Measurements from ENCODE around the gene ZKSCAN2.

DNA sequence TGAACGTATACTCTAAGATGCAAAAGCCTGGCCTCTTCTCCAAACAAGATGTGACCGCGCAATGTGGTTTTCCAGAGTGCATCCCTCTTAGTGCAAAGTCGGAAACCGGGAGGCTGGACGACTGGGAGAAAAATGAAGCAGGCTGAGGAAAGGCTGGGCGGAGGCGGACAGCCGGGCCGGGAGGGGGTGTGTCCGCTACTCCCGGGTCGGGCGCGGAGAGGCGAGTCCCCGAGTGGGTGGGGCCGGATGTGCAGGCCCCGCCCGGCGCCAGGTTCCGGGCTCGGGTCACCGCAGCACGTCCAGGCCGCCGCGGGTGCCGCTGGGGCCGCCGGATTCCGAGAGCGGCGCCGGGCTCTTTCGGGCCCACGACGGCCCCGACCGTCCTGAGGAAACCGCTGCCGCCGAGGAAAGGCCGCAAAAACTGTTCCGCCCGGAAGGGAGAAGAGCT lies 313 bp downstream of the ZKSCAN2 start:
- PRO-cap = bidirectional peak, plus-strand start at position 301 of the sequence, minus-strand start at position 385 of the sequence
- RAMPAGE, long total RNA = no peak
- RRBS = 1% methylated on average over 33 of the region's 46 CpGs

DNA sequence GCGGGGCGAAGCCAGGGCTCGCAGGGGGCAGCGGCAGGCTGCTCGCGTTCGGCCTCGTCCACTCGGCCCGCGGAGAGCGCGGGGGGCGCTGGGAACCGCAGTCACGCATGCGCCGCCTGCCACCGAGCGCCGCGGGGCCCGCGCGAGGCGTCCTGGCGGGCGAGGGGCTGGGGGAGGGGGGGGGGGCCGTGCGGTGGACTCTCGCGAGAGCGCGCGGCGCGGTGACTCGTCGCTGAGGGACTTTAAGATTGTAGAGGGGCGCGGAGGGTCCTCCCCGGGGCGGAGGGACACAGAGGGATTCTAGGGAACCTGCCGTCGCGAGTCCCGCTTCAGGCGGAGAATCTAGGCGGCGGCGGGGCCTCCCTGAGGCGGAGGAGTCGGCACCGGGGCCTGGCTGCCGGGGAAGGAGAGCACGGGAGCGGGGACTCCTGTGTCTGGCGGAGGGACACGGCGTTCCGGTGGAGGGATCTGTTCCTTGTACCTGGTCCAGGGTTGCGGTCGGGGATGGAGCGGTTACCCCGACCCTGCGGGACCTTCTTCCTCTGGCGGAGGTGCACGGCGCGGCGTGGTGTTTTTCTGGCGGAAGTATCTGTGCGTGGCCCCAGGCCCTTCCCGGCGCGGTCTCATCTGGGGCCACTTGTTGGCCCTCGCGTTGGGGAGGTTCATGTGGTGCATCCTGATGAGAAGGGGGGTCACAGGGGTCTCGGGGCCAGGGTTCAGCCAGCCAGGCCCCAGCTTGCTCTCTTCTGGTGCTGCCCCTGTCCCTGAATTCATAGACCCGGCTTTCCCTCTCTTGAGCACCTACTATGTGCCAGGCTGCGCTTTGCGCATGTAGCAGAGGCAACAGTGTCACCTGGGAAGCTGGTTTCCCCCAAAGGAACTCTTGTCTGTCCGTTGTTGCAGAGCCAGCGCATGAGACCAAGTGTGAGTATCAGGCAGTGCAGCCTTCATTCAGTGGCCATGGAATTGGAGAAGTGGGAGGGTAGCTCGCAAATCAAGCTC lies at the start of gene ZKSCAN2:
ZKSCAN2 (minus strand) TSS at position 90 of the 1,002 bp plus-strand sequence.
- PRO-cap = bidirectional peak, plus-strand start at position 253 of the sequence, minus-strand start at position 78 of the sequence; bidirectional peak, plus-strand start at position 543 of the sequence, minus-strand start at position 541 of the sequence
- RAMPAGE, long total RNA = no peak
- RRBS = 2% methylated on average over 14 of the region's 85 CpGs

DNA sequence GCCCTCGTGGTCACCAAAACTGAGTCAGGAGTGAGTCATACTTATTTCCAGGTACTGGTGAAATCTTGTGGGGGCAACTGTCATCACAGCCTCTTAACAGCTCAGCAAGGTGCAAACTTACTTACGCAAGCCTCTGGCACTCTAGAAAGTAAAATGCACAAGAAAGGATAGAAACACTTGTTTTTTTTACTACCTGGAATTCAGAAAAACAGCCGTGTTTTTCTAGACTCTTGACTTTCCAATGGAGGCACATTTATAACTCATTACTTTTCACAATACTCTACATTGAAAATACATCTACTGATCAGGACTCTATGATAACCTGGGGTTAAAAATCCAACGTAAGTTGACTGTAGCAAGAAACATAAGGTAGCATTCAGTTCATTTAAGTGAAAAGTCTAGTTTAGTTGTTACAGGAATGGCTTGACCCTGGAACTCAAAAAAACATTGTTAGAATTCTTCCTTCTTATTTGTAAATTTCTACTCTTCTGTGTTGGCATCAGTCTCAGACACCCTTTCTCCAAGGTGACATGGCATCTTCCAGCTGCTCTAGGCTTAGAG lies 468.3 kb upstream of the C16orf82 start:
- PRO-cap = no peak
- RAMPAGE, long total RNA = no peak
- RRBS = no CpG with 5 or more reads among the region's 4 CpGs

DNA sequence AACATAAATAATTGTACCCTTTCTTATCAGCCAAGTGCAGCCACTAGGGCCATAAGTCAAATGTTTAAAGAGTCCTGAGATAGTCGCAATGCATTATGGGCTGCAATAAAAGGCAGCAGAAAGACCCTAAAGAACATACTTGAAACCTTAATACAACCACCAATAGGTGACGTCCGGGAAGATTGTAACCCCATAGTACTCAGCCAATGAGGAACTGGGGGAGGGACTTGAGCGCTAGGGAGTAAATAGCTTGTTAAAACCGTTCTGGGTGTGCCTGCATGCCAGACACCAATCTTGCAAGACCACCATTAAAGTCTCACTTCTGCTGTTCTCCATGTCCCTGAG lies 40.6 kb downstream of the C16orf82 start:
- PRO-cap = no peak
- RAMPAGE, long total RNA = no peak
- RRBS = no CpG with 5 or more reads among the region's 5 CpGs

DNA sequence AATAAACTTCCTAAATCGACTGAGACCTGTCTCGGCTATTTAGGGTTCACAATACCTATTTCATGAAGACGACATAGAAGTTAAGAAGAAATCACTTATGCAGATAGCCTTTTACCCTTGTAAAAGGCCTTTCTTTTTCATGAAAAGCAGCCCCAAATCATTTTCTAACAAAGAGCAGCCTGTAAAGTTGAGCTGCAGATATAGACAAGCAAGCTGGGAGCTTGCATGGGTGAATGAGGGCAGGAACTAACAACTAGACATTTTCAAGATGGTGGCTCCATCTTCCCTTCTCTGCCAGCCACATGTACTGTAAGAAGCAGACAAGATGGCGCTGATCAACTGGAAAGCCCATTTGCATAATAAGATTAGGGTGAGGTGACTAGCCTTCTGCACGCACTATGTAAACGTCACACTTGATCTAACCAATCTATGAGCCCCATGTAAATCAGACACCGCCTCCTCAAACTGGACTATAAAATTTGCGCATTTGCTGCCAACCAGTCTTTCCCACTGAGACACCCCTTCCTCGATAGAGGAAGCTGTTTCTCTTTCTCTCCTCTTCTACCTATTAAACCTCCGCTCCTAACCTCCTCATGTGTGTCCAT lies 4.6 kb upstream of the KDM8 start:
- PRO-cap = no peak
- RAMPAGE, long total RNA = no peak
- RRBS = no CpG with 5 or more reads among the region's 10 CpGs

DNA sequence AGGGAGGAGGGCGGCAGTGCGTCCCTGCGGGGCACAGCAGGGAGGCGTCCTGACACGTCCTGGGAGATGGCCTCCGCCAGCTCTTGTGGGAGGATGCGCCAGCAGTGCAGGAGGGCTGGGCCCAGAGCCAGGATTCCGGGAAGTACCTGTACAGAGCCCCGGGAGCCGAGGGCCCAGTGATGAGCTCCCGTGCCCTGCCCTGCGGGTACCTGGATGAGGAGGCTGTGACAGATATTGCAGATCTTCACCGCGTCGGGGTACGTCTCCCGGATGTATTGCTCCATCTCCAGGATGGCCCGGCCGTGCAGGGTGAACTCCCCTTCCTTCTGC lies 23.1 kb downstream of the KDM8 start:
- PRO-cap = no peak
- RAMPAGE, long total RNA = no peak
- RRBS = 88% methylated on average over 8 of the region's 19 CpGs

DNA sequence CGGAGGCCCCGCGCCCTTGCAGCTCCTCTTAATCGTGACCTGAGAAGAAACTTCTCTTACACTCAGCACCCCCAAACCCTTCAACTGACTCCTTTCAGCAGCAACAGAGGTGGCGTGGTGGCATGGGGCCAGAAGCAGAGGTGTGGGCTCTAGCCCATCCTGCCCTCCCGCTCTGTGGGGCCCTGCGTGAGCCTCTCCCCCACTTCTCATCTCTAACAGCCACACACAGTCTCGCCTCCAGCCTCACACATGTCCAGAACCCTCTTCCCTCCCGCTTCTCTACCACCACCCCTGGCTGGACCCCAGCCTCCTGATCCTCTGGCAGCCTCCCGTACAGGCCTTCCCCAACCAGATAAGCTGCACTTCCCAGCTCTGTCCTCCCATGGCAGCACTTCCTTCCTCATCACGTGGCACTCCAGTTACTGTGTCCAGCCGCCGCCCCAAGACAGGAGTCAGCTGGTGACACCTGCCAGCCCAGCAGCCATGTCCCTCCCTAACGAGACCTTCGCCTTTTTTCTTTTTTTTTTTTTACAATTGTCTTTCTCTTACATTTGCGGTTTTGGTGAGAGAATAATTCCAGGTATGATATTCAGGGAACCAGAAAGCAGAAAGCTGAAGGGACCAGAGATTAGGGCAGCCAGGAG lies 30.4 kb downstream of the NSMCE1 start:
- PRO-cap = no peak
- RAMPAGE, long total RNA = no peak
- RRBS = no CpG with 5 or more reads among the region's 16 CpGs

DNA sequence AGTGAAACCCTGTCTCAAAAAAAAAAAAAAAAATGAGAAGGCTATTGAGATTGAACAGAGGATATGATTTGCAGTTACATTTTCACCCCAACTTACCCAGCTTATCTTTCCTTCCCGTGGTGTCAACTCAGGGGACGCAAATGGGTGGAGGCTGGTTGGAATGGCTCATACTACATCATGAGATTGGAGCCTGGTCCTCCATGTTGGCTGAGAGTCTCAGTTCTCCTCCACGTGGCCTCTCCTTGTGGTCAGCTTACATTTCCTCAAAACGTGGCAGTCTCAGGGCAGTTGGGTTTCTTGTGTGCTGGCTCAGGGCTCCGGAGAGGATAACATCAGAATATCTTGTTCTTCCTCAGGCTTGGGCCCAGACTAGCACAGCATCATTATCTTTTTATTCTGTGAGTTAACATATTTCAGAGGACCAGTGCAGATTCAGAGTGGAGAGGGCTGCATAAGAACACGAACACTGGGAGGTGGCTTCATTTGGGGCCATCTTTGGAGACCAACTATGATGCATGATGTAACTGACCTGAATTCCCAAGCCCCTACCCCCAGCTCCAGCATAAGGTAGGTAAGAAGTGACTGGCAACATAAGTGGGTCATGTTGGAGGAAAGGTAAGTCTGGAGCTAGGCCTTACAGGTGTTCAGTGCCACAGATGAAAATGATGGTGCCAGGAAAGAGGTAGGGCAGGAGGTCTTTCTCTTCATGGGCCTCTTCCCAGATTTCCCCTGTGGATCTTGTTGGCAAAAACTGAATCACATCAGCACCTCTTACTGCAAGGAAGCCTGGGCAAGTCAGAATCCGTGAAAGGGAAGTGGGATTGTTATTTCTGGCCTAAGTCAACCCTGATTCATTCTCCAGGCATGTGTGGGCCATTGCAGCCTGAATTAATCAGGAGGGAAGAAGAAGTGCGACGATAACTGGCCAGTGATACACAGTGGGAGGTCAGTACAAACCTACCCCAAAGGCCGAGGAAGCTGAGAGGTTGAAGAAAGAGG lies 17.5 kb upstream of the NSMCE1 start:
- PRO-cap = no peak
- RAMPAGE, long total RNA = no peak
- RRBS = no CpG with 5 or more reads among the region's 10 CpGs

DNA sequence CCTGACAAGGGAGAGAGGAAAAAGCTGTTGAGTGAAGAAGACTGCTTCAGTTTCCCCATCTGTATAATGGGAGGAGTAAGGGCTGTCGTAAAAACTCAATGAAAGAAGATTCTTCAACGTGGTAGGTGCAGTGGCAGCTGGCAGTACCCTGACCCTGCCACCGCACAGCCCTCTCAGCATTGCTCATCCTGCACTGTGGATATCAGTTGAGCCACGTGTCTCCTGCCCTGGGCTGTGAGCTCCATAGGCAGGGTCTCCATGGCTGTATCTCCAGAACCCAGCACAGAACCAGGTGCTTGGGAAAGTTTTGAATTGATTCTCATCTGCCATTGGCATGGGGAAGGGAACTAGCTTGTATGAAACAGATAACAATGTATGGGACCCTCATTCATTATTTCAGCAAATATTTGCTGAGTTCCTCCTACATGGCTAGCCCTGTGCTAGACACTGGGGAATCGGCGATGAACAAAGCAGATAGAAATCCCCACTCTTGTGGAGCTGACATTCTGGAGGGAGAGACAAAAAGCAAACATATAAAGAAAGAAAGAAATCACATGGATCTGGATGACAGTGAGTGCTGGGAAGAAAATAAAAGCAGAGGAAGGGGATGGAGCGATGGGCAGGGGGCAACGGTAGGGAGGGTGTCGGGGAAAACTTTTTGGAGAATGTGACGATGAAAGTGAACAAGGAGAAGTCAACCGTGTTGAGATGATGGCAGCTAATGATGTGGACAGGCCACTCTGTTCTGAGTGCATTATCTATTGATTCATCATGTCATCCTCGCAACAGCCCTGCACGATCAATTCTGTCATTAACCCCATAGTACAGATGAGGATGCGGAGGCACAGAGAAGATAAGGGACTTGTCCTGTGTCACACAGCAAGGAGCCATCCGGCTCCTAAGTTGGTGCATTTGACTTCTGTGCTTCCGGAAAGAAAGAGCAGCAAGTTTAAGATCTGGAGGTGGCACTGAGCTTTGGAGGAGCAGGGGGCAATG lies 41.1 kb downstream of the IL4R start:
- PRO-cap = no peak
- RAMPAGE, long total RNA = no peak
- RRBS = 100% methylated on average over 1 of the region's 16 CpGs

DNA sequence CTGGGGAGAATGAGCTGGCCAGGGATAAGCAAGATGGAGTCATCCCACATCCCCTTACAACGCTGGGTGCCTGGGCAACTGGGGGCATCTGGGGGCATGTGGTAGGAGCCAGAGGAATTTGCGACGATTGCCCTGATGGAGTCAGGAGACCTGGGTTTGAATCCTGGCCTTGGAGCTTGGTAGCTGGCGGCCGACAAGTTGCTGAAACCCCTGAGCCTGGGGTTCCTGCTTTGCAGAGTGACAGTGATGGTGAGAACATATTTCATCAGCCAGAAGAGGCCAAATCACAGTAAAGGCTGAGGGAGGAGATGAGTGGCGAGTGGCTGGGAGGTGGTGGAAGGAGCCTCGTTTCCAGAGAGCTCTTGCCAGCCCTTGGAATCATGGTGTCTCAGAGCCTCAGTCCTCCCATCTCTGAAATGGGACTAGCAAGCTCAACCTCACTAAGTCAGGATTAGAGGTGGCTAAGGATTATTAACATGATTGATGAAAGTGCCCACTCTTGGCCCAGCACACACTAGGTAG lies 42.9 kb downstream of the IL4R start:
- PRO-cap = no peak
- RAMPAGE, long total RNA = no peak
- RRBS = no CpG with 5 or more reads among the region's 7 CpGs

- PRO-cap = no peak
- RAMPAGE, long total RNA = no peak
- RRBS = no CpG with 5 or more reads among the region's 12 CpGs
Measured at GRCh38 chr16:27366751-27367412, 35.1 kb upstream of the IL21R start.

GRCh38 chr16:27426860-27427438 lies 25.0 kb downstream of the IL21R start:
- PRO-cap = no peak
- RAMPAGE, long total RNA = no peak
- RRBS = no CpG with 5 or more reads among the region's 2 CpGs

DNA sequence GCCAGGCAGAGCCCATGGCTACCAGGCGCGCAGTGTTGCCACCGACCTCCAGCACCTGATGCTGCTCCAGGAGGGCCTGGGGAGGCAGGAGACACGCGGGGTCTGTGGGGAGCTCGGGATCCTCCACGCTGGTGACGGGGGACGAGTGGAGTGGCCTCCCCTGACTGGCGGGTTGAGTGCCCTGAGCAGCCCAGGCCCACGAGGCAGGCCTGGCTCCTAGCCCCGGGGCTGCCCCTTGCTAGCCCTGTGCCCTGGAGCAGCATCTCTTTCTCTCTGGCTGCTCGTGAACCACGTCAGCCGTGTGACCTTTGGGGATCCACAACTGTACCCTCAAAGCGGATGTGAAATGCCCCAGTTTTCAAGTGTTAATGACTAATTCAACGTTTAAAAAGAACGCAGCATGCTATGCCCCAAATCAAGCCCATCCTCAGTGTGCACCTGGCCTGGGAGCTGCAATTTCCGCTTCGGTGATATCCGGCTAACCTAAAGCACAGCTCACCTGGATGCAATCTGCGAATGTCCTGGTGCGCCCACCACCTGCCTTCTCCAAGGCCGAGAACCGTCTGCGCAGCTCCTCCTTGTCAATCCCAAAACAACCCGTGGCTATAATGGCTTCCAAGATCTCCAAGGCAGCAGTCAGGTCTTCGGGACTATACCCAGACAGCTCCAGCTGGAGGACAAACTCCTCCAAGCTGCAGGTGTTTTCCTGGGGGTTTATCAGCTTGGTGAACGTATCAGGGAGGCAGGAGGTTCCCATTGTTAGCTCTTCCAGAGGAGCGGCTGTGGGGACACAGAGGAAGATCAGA lies 63.0 kb downstream of the IL21R start:
- PRO-cap = no peak
- RAMPAGE, long total RNA = no peak
- RRBS = no CpG with 5 or more reads among the region's 30 CpGs

DNA sequence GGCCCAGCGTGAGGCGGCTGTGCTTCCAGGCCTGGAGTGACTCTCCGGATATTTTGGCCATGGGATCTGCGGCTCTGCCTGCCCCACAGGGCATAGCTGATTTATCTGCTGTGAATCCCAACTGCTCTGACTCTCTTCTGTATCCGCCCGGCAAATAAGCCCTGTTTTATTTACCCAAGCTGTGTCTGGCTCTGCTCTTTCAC lies 33.4 kb downstream of the GTF3C1 start:
- PRO-cap = no peak
- RAMPAGE, long total RNA = no peak
- RRBS = 94% methylated on average over 4 of the region's 6 CpGs

- PRO-cap = no peak
- RAMPAGE, long total RNA = no peak
- RRBS = no CpG with 5 or more reads among the region's 13 CpGs
Measured at GRCh38 chr16:27698264-27698622, 148.3 kb downstream of the KATNIP start.

GRCh38 chr16:28121388-28121976 lies 58.0 kb upstream of the GSG1L start:
- PRO-cap = no peak
- RAMPAGE, long total RNA = no peak
- RRBS = no CpG with 5 or more reads among the region's 3 CpGs

- PRO-cap = no peak
- RAMPAGE, long total RNA = no peak
- RRBS = no CpG with 5 or more reads among the region's 3 CpGs
Measured at GRCh38 chr16:28160855-28161438, 50.8 kb downstream of the XPO6 start.

DNA sequence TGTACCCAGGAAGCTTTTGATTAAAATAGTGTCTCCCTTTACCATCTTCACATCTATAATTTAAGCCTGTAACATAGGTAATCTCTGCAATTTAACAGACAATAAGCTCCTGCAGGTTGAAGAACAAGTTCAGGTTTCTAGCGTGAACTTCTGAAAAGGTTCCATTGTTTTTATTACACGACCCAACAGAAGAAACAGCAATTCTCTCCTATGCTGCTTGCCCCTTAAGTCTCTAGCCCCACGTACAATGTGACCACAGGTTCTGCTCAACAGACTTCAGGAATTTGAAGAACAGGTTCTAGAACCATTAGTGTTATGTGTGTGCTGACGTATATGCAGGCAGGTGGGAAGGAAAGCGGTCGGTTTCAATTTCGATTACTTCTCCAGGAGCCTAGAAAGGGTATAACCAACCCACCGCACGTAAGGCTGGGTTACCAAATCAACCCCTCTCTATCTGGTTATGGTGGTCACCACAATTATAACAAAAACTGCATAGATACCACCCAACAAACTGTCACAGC lies 39.5 kb downstream of the XPO6 start:
- PRO-cap = no peak
- RAMPAGE, long total RNA = no peak
- RRBS = no CpG with 5 or more reads among the region's 9 CpGs

- PRO-cap = no peak
- RAMPAGE, long total RNA = no peak
- RRBS = no CpG with 5 or more reads among the region's 10 CpGs
Measured at GRCh38 chr16:28192768-28193473, 18.8 kb downstream of the XPO6 start.

DNA sequence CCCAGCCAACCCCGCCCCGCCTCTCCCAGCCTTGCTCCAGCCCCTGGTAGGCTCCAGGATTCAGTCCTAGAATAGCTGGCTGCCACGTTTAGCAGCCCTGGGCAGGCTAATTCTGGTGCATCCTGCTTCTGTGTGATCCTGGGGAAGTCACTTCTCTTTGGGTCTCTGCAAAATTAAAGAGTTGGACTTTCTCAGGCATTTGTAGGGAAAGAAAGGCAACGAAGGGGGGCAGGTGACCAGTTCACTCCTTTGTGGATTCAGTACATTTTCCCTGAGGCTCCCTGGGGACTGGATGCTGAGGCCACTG lies 30.1 kb upstream of the SBK1 start:
- PRO-cap = no peak
- RAMPAGE, long total RNA = no peak
- RRBS = no CpG with 5 or more reads among the region's 4 CpGs